Mesangial cell (primary cell): Measurements from ENCODE around the genes KMT2D, RHEBL1, DHH and DNAJC22.

- RAMPAGE, long total RNA: no peak
Observed at GRCh38 chr12:48933750-48934614, 8.7 kb upstream of the FKBP11 start.

- RAMPAGE, long total RNA: no peak
Observed at GRCh38 chr12:48969680-48970281, 1.8 kb downstream of the WNT10B start.

GRCh38 chr12:49037290-49038335, 19.0 kb upstream of the PRKAG1 start:
- RAMPAGE, long total RNA: no peak

DNA sequence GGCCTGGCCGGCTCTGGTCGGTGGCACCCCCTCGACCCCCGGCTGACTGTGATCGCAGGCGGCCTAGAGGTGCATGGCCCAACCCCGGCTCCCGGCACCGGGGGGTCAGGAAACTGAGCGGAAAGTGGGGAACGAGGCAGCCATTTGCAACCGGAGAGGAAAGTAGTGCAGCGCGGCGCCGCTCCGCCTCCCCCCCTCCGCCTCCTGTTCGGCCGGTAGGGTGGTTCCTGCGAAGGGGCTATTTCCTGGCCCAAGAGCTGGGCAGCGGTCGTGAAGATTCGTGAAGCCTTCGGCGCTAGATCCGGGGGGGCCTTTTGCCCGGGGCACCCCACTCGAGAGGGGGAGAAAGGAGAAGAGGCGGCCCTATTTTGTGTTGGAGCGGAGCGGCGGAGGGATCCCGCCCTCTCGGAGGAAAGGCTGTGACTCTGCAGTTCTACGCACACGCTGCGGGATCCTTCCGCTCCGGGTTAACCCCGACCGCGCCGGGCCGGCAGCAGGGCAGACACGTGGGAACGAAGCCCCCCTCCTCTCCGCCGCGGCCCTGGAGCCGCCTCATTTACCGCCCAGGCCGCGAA, at the start of gene KMT2D:
KMT2D (minus strand) TSS at position 388 of the 575 bp plus-strand sequence.
- RAMPAGE, long total RNA: no peak

DNA sequence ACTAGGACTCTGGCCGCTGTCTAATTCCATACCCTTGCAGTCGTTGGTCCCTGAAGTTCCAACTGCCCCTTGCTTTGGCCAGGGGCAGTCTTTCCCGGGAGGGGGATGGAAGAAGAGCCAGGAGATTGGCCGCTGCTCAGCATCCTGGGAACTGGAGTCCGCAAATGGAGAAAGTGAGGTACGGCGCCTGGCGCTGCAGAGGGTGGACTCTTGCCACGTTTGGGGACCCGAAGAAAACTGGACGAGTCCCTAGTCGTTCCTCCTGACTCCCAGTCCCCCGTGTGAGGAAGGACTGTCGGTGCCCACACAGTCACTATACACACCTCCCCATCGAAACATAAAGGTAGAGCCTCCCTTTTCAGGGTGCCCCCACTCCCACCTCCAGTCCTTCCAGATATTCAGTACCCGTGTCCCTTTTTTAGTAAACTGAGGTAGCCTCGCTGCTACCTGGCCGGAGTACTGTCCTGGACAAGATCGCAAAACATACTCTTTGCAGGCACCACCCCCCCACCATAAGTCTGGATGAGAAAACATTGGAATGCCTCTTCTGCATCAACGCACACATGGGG, 472 bp upstream of the KMT2D start:
- RAMPAGE, long total RNA: no peak

- RAMPAGE, long total RNA: start-site peak on the minus strand at chr12:49069942-49070003, 10 reads
Observed at GRCh38 chr12:49069425-49070559, at the start of gene RHEBL1. Gene RHEBL1 (minus strand): TSS chr12:49069979.

DNA sequence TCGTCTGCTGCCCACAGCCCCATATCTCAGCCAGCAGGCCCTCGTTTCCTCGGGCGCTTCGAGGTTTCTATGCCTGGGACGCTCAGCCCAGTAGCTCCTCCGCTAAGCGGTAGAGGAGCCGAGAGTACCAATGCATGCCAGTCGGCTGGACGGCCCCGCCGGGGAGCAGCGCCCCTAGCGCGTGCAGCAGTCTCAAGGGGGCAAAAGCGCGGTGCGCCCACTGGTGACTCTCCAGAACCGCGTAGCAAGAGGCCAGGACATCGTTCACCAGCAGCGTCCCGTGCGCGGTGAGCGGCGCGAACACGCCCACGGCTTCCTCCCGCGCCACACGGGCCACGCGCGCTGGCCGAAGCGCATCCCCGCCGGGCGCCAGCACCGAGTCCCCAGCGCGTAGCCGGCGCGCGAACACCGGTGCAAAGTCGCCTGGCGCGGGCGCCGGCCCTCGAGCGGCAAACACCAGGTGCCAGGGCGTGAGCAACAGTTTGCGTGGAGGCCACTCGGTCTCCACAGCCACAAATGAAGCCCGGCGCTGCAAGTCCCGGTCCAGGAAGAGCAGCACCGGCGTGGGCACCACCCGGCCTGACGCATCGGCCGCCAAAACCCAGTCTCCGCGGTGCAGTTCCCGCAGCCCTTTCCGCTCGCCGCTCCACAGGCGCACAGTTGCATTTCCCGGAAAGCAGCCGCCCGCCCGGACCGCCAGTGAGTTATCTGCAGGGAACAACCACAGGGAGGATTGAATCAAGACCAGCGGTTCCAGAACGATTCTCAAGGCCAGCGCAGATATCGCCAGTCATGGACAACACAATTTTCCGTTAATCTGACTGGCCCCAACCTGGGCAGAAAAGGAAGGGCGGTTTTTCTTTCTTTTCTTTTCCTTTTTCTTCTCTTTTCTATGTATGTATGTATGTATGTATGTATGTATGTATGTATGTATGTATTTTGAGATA, 4.6 kb downstream of the DHH start:
- RAMPAGE, long total RNA: no peak

DNA sequence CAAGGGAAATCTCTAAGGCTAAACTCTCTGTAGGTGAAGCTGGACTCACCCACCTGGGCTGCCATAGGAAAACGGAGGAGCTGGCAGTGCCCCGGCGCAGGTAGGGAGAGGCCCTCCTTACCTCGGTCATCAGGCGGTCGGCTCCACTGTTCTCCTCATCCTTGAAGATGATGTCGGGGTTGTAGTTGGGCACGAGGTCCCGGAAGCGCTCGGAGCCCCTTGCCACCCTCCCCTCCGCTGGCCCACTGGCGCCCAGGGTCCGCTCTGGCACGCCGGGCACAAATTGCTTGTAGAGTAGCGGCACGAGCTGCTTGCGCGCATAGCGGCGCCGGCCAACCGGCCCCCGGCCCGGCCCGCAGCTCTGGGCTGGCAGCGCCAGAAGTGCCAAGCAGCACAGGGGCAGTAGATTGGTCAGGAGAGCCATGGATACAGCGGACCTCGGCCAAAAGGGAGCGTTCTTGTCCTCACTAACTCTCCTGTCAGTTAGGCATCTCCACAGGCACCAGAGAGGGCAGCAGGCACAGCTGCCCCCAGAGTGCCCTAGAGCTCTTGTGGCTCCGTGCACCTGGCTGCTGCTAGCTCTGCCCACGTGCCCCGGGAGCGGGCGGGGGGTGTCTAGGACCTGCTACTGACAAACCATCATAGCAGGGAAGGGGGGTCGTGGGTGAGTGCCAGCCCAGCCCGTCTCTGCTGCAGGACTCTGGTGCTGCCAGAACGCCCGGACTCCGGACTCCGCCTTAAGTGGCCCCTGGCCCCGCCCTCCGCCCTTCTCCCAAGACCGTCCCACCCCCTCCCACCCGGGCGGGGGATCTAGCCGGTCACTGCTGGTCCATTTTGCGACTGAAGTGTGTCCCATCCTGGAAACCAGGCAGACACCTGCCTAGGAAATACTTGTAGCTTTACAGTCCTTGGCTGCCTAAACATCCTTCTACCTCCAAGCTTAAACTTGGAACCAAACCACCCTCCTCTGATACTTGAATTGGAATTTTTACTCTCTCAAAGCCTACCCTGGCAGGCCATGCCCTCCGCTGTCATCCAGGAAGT, at the start of gene DHH:
DHH (minus strand) TSS at position 713 of the 1,044 bp plus-strand sequence.
- RAMPAGE, long total RNA: no peak

DNA sequence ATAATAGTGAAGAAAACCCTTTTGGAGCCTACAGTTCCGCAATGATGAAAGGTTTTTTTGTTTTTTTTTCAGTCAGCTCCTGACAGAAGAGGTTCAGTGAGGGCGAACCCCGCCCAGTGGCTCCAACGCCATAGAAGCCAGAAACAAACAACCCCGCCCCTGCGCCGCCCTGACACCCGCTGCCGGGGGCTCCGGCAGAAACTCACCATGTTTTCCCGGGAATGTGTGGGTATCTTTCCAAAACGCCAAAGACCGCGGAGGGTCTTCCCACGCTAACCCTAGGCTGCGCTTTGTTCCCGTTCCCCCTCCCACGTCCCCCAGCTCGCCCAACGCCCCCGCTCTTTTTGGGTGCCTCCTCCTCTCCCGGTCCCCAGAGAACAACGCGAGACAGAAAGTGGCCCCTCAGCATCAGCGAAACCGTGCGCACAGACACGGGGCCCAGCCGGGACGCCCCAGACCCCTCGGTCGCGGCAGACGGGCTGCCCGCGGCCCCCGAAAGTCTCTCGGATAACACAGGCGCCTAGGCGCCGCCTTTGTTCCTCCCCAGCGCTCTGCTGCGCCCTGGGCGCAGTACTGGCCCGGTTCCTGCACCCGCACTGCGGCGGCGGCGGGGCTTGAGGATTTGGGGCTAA, 553 bp downstream of the TUBA1A start:
- RAMPAGE, long total RNA: no peak

DNA sequence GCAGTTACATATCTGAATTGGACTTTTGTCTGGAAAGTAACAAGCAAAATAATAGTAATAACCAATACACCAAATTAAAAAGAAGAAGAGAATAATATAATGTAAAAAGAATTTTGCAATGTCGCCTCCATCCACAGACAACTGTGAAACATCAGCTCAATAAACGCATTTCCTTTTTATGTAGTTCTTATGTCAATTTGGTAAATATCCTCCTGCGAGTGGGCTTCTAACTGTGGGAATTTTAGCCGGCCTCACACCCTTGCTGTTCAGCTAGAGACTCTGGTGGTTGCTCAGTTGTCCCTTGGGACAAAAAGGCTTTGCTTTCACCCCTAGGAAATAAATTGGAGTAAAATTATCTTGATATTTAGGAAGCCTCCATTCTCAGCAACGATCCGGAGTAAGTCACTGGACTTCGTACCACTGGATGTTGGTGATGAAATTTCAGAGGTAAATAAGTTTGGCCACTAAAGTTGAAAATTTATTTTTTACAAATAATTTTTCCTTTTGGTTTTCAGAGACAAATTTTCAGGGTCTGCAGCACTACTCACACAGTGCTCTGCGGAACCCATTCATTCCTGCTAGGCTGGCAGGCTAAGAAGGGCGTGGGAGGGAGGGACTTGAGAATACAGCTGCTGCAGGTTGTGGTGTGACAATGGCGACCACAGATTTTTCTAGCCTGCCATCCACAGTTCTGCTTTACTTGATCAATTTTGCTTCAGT, 1.3 kb upstream of the TUBA1A start:
- RAMPAGE, long total RNA: no peak

- RAMPAGE, long total RNA: no peak
Observed at GRCh38 chr12:49260686-49261028, 4.2 kb upstream of the TUBA1C start.

GRCh38 chr12:49272603-49273670, 8.1 kb downstream of the TUBA1C start:
- RAMPAGE, long total RNA: no peak

DNA sequence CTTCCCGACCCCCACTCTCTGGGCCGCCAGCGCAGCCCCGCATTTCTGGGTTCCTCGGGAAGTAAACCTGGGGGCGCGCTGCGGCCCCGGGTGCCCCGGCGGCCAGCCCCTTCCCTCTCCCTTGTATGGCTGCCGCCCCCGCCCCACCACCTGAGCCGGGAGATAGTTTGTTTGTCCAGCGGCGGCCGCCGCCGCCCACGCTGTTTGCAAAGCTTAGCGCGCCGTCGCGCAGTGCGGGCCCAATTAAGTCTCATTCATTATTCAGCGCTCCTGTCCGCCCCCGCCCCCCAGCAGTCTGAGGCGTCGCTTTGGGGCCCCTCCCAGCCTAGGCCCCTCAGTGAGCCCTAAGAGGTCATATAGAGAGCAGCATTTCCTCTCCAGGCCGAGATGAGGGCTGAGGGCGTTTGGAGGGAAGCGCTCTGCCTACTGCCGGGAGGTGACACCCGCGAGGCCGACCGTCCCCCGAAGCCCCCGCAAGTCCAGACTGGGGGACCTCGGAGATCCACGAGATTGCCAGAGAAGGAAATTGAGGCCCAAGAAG, at the start of gene DNAJC22:
DNAJC22 (plus strand) TSS at position 337 of the 541 bp plus-strand sequence.
- RAMPAGE, long total RNA: no peak

- RAMPAGE, long total RNA: no peak
Observed at GRCh38 chr12:49460625-49461325, 78.1 kb upstream of the KCNH3 start.

GRCh38 chr12:49661687-49662200, 38.4 kb downstream of the PRPF40B start:
- RAMPAGE, long total RNA: no peak

DNA sequence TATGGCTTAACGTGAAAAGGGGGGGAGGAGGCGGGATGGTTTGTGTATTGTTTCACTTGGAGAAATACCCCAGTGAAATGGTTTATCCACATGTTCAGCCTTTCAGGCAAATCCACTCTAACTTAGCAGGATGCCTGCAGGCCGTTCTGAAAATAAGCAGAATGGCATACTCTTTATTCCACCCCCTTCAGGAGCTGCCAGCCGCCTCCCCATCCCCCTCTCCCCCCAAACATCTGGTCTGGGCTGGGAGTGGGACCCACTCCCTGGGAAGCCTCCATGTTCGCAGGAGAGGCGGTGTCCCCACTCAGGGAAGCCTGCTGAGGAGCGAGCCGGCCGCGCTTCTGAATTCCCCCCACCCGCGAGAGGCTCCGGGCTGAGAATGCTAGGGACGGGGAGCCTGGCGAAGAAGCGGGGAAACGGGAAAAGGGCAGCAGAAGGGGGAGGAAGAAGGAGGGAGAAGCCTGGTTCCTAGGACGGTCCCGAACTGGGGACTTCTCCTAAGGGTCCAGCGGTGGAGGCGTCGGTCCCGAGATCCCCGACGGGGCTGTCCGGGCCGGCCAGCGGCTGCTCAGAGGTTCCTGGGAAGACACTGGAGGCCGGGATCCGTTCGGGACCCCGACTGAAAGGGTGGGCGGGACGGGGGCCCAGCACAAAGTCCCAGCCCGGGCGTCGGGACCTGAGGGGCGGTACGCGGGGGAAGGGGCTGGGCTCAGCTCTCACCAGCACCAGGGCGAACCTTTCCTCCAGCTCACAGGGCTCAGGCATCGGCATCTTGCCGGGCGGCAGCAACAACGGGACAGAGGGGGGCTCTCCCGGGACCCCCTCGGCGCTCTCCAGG, 651 bp downstream of the FMNL3 start:
- RAMPAGE, long total RNA: no peak

DNA sequence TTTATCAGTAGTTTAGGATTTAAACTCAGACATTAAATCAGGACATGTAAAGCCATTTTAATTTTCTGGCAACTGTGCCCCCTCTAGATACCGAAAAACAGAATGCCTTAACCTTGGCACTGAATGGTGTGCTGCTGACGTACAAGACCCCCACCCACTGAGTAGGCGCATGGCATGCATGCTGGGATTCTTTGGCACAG, 11.7 kb downstream of the TMBIM6 start:
- RAMPAGE, long total RNA: no peak

DNA sequence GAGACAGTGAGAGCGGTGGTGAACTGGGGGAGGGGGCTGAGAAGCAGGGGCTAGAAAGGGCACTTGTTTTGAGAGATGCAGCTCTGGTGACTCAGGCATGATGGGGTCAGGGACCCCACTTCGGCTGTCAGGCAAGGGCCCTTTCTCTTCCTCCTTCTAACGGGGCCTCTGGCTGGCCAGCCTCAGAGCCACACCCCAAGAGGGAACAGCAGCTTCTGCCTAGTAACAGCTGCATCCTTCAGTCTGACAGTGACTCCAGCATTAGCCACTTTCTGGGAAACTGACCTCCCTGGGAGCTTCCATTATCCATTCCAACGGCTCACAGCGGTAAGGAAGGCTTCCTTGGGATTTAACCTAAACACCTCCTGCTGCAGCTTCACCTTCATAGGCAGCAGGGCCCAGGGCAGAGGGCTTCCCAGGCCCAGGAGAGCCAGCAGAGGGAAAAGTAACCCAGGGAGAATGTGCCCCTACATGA, 2.8 kb downstream of the NCKAP5L start:
- RAMPAGE, long total RNA: no peak

DNA sequence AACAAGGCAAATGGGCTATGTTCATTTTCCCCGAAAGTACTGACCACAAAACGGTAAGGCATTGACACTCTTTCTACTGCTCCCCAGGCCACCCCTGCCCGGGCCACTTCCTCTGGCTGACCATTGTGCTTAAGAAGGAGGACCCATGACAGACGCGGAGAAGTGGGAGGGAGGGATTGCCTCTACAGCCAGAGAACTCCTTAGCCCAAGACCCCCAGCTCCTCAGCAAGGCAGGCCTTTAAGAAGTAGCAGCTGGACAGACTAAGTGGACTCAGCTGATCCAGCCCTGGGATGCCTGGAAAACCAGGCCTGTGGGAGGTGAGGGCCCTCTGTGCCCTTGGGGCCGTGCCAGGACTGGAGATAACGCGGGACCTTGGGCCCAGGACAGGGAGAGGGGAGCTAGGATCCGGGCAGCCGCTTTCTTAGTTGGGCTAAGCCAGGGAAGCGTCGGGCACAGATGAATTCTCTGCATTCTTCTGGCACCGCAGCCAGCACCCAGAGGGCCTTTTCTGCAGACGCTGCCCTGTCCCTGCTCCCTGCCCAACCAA, 1.0 kb downstream of the NCKAP5L start:
- RAMPAGE, long total RNA: no peak

DNA sequence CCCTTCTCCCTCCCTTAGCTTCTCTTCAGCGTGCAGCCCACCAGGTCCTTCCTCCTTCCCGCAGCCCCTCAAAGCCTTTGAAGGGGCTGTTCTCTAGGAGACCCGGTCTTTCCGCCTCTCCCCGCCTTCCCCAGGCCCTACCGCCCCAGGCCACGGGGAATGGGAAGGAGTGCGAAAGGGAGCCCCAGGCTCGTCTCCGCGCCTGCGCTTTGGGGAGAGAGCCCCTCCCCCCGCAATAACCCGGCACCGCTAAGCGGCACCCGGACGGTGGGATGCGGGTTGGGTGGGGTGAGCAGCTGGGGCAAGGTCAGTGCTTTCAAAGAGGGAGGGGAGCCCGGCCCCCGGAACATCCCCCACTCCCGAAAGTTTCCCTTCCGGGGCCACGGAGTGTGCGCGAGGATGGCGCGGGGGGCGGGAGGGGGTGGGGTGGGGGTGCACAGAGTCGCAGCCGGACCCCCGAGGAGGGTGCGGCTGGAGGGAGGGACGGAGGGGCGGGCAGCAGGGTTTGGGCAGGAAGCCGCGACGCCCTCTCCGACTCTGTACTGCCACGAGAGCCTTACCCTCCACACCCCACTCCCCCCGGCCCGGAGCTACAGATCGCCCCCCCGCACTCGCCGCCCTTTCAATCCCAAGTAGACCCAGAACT, 417 bp downstream of the NCKAP5L start:
- RAMPAGE, long total RNA: no peak